Mesothelial cell of epicardium (in vitro differentiated cells): ENCODE measurements around the gene CRIP2.

GRCh38 chr14:105090522-105091215 lies 25.4 kb upstream of the GPR132 start:
- PRO-cap, result no peak

- PRO-cap, result no peak
Observed at GRCh38 chr14:105091216-105092130, 26.2 kb upstream of the GPR132 start.

GRCh38 chr14:105108436-105108718 lies 43.1 kb upstream of the GPR132 start:
- PRO-cap, result no peak

GRCh38 chr14:105150890-105151106 lies 17.8 kb downstream of the JAG2 start:
- PRO-cap, result no peak

DNA sequence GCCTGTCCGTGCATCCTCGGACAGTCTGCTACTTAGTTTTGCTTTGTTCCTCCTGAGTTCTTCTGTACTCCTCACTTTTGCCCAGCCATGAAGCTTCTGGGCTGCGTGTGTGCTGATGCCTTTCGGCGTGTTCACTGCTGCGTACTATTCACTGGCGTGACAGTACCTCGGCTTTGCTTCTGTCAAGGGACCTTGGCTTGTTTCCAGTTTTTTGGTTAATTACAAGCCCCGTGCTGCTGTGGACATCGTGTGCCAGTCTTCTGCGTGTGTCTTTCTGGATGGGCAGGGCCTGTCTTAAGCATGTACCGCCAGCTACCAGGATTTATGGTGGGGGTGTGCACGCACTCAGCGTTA lies 2.5 kb downstream of the PACS2 start:
- PRO-cap, result no peak

DNA sequence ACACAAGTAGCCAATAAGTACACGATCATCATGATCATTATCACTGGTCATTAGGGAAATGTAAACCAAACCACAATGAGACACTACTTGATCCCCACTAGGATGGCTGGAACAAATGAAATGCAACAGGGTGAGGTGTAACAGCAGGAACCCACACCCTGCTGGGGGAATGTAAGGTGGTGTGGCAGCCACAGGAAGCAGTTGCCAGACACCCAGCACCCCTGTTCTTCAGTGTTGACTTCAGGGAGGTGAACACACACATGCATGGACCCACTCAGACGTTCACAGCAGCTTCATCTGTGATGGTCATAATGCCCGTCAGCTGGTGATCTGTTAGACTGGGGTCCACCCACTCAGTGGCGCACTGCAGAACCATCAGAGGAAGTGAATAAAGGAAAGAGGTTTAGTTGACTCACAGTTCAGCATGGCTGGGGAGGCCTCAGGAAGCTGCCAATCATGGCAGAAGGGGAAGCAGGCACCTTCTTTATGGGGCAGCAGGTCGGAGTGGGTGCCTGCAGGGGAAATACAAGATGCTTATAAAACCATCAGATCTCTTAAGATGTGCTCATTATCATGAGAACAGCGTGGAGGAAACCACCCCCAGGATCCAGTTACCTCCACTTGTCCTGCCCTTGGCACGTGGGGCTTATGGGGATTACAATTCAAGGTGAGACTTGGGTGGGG lies 22.7 kb upstream of the TEX22 start:
- PRO-cap, result no peak

- PRO-cap, result no peak
Observed at GRCh38 chr14:105388603-105389240, 9.6 kb upstream of the TEX22 start.

DNA sequence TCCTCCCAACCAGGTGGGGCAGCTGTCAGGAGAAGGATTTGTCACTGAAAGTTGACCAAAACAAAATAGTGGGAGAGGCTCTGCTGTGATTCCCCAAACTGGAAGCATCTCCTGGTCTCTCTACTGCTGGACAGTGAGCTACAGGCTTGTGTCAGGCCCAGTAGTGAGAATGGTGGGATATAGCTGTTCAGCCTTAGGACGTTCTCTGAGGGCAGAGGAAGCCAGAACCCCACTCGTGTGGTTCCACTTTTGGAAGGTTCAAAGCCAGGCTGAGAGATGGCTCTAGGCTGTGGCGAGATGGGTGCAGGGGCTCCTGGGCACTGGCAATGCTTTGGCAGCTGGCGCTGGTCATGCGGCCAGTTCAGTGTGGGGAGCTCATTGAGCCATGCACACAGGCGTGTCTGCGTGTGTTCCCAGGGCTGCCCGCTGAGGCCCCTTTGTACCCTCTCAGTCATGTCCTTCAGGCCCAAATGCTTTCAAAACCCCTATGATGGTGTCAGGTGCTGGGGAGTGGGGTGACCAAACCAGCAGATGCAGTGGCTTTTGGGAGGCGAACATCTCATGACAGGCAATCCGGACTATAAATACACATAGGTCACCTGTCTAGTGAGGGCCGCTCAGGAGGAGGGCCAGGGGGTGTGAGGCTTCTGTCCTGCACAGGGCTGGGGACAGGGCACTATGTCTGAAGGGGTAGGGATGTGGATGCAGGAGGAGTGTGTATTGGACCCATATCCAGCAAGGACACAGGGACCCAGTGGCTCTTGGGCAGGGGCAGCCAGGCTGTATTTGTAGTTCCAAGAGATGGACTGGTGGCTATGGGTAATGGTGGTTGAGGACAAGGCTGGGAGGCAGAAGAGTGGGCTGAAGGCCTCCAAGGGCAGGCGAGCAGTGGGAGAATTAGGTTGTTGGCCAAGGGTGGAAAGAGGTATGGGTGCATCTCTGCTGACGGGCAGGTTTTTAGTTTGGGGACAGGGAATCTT lies 1.8 kb downstream of the TEX22 start:
- PRO-cap, result no peak

DNA sequence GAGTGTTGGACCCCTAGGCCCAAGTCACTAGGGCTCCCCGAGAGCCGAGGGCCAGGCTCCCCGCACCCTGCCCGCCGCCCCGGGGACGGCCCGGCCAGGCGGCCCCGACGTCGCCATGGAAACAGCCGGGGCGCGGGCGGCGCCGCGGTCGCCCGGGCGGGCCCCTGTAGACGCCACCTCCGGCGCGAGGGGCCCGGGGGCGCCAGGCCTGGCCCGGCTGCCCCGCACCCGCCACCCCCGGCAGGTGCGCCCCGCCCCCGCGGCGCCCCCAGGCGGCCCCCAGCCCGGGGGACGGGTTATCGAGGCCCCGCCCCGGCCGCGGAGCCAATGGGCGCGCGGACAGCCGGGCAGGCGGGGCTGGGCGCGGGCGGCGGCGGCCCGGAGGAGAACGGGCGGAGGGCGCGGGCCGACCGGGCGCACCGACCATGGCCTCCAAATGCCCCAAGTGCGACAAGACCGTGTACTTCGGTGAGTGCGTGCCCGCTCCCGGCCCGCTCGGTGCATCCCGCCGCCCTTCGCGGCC lies at the start of gene CRIP2:
CRIP2 (plus strand) TSS at position 384 of the 523 bp plus-strand sequence.
- PRO-cap, result bidirectional peak, plus-strand start at position 385 of the sequence, minus-strand start at position 230 of the sequence

DNA sequence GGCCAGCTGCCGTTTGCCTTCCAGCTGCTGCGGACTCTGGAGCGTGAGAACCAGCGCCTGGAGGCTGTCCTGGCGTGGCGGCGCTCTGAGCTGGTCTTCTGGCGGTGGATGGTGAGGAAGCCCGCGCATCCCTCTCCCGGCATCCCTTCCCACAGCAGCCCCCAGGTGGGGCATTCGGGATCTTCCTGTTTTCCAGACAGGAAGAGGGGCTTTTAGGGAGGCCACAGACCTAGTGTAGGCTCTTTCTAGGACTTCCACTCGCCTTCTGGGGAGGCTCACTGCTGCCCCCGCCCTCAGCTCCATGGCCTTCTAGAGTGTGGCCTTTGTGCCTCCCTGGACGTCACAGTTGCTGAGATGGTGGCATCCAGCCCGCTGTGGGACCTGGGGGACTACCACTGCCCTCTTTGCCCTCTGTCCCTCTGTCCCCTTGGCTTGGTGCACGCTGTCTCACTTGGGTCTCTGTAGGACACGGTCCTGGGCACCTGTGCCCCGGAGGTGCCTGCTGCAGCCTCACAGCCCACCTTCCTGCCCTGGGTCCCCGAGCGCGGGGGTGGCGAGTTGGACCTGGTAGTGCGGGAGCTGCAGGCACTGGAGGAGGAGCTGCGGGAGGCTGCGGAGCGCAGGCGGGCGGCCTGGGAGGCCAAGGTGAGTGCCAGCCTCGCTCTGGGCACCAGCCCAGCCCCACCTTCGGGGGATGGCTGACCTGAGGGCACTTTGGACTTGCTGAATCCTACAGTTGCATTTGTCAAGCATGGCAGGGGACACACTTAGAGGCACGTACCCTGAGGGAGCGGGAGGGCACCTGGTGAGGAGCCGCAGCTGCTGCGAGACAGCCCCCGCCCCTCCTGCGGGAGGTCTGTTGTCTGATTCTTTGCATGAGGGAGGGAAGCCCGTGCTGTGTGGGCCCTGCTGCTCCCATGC lies 6.5 kb downstream of the TEDC1 start:
- PRO-cap, result no peak

GRCh38 chr14:105707721-105708775 lies 181.7 kb downstream of the TMEM121 start:
- PRO-cap, result no peak

DNA sequence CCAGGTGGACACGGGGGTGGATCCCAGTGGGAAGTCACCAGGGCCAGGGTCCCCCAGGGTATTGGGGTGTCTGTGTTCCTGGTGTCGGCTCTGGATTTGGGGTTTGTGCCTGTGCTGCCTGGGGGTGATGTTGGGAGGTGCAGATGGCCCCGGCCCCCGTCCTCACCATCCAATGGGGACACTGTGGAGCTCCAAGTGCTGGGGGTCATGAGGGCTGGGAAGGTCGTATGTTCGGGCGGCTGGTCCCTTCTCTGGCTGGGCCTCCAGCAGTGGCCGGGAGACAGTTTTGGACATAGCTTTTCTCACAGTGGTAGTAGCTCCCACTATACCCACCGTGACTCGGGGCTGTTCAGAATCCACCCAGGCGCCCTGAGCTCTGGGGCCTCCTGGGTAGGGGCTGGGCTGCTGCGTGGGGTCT lies 354.4 kb downstream of the TMEM121 start:
- PRO-cap, result no peak

DNA sequence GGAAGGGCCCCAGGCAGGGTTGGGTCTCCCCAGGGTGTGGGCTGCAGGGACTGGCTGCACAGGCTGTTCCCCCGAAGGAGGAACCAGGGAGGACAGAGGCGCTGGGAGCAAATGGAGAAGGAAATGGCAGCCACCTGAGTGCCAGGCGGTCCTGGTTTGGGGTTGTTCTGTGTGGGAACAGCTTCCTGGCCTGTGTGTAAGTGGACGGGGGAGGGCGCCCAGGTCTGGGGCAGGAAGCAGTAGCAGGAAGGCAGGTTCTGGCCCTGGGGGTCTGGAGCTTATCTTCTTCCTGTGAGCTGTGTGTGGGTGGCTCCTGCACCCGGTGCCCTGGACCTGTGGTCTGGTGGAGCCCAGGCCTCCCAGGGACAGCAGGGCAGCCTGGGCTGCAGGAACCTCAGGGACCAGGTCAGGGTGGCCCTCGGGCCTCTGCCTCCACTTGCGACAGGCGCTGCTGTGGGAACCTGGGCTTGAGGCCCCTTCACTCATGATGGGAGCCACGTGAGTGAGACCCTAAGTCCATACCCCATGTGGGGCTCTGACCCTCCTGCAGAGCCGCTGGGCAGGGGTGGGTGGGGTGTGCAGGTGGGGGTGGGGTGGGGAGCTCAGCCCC lies 372.9 kb downstream of the TMEM121 start:
- PRO-cap, result no peak

GRCh38 chr14:105900457-105900963 lies 374.1 kb downstream of the TMEM121 start:
- PRO-cap, result no peak

- PRO-cap, result no peak
Observed at GRCh38 chr14:105905332-105905966, 379.1 kb downstream of the TMEM121 start.

- PRO-cap, result no peak
Observed at GRCh38 chr14:105986706-105987289, 460.4 kb downstream of the TMEM121 start.

DNA sequence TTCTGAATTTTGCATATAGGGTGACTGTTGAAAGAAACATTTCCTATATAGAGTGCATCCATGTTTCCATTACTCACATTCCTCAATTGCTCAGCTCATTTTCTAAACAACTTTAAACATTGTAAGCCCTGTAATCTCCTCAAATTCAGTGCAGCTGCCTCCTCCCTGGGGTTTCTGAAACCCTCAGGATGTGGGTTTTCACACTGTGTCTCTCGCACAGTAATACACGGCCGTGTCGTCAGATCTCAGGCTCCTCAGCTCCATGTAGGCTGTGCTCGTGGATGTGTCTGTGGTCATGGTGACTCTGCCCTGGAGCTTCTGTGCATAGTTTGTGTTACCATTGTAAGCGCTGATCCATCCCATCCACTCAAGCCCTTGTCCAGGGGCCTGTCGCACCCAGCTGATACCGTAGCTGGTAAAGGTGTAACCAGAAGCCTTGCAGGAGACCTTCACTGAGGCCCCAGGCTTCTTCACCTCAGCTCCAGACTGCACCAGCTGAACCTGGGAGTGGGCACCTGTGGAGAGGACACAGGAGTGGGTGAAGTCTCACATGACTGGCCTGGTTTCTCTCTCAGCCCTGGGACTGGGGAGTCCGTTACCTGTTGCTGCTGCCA lies 658.4 kb downstream of the TMEM121 start:
- PRO-cap, result no peak

GRCh38 chr14:106639520-106639719 lies 1113.0 kb downstream of the TMEM121 start:
- PRO-cap, result no peak